Pericardium fibroblast (primary cell): ENCODE measurements around a stretch of chr17.

DNA sequence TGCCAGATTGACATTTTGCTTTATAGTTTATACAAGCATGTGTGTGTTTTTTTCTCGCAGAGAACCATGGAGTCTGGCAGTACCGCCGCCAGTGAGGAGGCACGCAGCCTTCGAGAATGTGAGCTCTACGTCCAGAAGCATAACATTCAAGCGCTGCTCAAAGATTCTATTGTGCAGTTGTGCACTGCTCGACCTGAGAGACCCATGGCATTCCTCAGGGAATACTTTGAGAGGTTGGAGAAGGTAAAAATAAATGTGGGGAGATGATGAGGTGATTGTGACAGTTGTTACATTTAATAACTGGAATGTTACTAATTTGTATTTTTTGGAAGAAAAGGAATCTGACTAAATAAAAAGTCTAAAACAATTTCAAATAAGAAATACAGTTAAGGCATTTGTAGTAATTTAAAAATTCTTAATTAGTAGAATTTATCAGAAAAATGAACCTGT, 3.1 kb downstream of the PRKAR1A start:
- RAMPAGE, long total RNA, result no peak

DNA sequence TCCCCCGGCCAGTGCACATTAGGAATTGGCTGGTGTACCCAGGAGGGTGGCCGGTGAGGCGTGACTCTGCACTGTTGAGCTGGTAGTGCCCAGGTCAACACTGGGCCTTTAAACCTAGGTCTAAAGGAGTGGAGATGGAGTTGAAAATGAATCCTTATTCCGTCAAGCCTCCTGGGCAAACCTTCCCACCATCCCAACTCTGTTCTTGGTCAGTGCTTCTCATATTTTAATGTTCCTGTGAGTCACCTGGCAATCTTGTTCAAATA, 30.6 kb downstream of the PRKAR1A start:
- RAMPAGE, long total RNA, result no peak

GRCh38 chr17:68543139-68543413, 30.8 kb downstream of the PRKAR1A start:
- RAMPAGE, long total RNA, result no peak

DNA sequence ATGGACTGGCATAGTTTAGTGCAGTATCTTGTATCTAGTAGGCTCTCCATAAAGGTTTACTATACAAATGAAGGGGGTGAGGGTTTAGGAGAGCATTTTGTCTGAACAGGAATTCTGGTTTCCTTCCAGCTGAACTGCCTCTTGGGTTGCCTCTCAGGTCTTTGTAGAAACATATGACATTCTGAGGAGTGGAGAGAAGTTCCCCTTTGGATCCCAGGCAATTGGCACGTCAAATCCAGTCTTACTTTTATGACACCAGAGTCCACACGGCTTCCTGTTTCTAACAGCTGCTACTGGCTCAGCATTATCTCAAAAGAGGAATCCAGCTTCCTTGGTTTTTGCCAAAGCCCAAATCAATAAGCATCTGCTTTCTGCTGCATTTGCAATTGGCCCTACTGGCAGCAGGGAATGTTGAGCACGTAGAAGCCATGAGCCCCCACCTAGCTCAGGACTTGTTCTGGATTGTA, 97.6 kb upstream of the FAM20A start:
- RAMPAGE, long total RNA, result no peak

GRCh38 chr17:68884768-68885443, 70.3 kb downstream of the ABCA8 start:
- RAMPAGE, long total RNA, result no peak

DNA sequence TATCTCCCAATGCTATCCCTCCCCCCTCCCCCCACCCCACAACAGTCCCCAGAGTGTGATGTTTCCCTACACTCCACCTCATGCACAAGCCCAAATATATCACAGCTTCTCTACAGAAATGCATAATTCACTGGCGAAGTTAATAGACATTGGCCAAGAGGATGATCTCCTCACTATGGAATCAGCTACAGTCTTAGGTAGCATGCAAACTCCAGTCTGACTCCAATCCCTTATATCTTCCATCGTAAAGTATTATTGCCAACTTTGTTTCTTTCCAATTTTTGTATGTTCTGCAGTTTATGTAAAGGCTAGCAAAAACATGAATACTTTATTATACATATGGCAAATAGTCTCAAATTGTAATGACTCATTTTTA, 1.0 kb downstream of the ABCA8 start:
- RAMPAGE, long total RNA, result no peak

GRCh38 chr17:69027298-69027781, 33.4 kb downstream of the ABCA9 start:
- RAMPAGE, long total RNA, result no peak

DNA sequence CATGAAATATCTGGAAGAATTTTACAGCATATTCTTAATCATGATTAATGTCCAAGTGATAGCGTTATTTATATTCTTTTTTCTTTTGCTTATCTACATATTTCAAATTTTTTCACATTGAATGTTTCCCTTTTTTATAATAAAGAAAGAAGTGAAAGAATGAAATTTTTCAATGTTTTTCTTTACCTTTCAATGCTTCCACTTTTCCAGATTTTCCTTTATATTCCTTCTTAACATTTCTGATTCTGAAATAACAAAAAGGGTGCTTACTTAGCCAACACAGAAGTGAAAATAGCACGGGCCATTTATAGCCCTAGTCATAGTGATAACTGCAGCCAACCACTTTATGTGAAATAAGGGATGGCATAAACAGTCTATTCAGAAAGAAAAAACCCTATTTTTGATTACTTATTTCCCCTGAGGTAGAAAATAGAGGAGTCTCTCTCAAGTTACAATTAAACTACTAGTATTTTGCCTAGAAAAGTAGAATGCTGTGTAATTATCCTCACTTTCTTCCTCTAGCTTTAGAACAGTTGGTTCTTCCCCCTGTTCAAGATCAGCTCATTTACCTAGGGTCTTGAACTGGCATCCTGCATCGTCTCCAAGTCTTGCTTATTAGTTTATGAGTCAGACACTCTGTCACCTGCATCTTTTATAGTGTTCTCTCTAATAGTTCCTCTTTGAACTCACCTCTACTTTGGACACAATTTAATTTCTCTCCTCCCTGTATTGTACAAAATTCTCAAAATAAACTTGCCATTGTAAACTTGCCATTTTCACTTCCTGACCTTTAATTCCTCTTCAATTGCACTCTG, 23.8 kb downstream of the ABCA6 start:
- RAMPAGE, long total RNA, result no peak

- RAMPAGE, long total RNA, result no peak
These were observed 6.7 kb upstream of the ABCA10 start for GRCh38 chr17:69235238-69235725.

DNA sequence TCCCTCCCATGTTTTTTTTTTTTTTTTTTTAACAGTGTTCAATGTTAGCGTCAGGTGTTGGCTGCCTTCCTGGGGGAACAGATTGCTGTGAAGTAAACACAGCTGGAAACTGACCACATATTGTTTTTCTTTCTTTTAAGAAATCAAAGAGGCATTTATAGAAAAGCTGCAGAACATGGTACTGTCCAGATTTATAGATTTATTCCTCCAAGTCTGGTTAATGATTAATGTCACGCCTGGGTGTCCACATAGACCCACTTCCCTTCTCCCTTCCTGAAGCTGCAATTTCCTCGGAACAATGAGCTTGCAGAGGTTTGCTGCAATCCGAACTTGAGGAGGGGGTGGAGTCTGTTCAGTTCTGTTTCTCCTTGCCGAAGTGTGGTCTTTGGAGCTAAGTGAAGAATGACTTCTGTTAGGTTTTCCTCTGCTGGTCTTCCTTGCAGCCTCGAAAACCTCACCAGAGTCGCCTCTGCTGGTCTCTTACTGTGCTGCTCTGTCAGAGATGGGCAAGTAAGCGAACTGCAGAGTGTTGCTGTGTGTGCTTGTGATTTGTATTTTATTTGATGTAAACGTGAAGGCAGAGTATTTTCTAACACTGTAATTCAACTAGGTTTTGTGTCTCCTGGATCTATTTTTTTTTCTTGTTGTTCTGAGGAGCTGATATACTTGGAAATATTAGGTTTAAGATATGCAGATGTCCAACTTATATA, 87.6 kb downstream of the MAP2K6 start:
- RAMPAGE, long total RNA, result no peak

GRCh38 chr17:69961505-69961981, 113.5 kb upstream of the KCNJ16 start:
- RAMPAGE, long total RNA, result no peak

- RAMPAGE, long total RNA, result no peak
These were observed 2.9 kb downstream of the KCNJ16 start for GRCh38 chr17:70077924-70078255.

GRCh38 chr17:72113689-72114309, 7.0 kb upstream of the SOX9 start:
- RAMPAGE, long total RNA, result no peak

DNA sequence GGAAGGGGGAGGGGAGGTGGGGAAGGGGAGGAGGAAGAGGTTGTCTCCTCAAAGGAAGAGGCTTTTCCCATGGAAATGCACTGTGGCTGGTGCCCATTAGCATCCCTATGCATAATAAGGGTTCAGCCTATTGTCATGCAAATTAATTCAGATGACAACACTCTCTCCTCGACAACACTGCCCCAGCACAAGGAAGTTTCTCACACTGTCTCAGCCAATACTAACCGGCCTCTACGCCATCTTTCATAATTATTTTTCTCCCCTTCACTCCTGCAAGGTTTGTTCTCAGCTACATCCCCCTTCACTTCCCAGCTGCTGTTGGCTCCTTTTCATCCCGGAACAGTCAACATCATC, 30.2 kb downstream of the SOX9 start:
- RAMPAGE, long total RNA, result no peak

GRCh38 chr17:72151422-72152018, 30.7 kb downstream of the SOX9 start:
- RAMPAGE, long total RNA, result no peak

DNA sequence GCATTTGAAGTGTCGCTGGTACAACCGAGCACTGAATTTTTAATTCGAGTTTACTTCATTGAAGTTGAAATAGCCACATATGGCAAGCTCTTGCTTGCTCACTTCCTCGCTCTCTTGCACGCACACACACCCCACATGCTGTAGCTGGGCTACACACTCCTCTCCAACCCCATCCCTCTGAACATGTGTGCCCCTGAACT, 216.8 kb downstream of the SOX9 start:
- RAMPAGE, long total RNA, result no peak

- RAMPAGE, long total RNA, result no peak
These were observed 356.6 kb downstream of the SOX9 start for GRCh38 chr17:72477081-72478132.

DNA sequence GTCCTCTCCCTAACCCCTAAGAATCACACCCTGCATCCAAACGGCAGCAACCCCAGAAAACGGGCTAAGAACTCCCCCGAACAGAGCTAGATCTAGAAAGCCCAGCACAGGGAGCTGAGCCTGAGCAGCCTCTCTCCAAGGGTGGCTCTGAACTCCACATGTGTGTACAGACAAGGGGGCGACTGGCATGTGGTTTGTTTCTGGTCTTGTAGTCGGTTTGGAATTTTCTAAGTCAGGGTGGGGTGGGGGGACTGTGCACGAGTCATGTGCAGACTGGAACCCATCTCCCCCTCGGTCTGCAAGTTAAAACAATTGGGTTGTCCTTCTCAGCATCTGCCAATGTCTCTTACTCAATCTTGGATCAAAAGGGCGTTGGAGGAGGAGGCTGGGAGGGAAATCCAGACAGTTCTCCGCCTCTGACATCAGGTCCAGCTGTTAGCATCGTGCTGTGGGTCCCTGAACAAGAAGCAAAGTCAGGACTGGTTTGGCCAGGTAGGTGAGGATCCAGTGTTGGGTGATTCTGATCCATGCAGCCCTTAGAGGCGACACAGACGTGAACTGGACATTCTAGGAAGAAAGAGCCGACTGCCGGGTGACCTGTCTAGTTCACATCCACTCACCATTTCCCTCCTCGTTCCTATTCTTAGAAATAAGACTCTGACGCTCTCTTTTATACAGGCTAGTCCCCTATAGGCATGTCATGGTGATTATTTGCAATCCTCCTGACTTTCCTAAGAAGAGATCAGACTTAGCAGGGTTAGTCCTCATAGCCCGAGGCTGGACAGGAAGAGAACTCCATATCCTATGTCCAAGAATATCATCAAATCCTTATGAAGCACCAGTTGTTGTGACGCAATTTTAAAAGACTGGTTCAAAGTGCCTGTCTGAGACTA, 381.9 kb downstream of the SOX9 start:
- RAMPAGE, long total RNA, result no peak

DNA sequence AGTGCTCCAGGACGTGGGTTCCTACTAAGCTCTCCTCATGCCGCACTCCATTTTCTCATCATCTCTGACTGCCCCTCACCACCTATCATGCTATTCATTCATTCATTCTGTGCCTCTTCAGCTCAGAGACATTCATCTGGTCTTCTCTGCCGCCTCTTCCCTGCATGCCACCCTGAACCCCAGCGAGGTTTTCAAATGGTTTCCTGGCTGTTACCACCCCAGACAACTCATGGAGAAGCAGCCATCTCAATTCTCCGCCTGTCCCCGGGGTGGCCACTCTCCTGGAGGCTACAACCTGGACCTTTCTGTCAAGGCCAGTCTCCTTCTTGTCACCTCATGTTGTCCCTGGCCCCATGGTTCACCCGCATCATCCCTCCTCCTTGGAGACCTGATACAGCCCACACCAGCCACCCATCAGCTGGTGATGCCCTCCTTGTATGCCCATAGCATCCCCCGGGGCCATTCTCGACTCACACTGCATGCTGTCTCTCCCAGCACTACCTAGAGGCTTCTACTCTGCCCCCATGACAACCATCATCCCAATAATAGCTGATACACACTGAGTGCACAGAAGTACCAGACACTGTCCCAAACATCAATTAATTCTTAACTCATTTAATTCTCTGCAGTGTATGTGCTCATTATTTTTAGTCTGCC, 407.5 kb downstream of the SOX9 start:
- RAMPAGE, long total RNA, result no peak

DNA sequence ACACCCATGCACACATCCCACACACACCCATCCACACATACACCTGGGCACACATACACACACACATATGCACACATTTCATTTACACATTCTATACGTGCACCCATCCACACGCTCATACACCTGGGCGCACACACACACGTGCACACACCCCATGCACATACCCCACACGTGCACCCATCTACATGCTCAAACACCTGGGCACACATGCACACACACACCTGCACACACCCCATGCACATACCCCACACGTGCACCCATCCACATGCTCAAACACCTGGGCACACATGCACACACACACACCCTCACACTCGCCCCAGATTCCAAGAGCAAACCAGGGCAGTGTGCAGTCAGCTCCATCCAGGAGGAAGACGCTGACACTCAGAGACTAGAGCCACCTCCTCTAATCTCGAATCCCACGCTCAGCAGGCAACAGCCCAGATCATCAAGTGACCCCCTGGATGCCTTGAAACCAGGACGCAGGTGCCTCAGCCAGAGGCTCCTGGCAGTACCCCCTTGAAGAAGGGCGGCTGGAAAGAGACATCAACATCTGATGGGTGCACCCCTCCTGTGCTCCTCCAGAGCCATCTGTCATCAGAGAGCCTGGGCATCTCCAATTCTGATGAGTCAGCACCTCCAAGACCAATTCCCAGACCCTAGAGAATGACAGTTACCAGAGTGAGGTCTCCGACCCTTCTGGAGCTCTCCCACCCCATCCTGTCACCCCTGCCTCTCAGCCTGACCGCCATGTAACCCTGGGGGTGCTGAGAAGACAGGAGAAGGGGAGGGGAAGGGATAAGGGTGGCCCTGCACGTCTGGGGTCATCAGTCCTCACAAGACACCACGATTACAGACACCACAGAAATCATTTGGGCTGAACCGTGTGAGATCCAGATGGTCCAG, 433.5 kb downstream of the SOX9 start:
- RAMPAGE, long total RNA, result no peak